Bile duct (tissue), 1 donor: ENCODE measurements around a stretch of chr15.

GRCh38 chr15:85474782-85475326 is 94.5 kb downstream of the AKAP13 start:
- PRO-cap: no peak

- PRO-cap: no peak
Measured at GRCh38 chr15:85655179-85655825, 139.4 kb downstream of the KLHL25 start.

DNA sequence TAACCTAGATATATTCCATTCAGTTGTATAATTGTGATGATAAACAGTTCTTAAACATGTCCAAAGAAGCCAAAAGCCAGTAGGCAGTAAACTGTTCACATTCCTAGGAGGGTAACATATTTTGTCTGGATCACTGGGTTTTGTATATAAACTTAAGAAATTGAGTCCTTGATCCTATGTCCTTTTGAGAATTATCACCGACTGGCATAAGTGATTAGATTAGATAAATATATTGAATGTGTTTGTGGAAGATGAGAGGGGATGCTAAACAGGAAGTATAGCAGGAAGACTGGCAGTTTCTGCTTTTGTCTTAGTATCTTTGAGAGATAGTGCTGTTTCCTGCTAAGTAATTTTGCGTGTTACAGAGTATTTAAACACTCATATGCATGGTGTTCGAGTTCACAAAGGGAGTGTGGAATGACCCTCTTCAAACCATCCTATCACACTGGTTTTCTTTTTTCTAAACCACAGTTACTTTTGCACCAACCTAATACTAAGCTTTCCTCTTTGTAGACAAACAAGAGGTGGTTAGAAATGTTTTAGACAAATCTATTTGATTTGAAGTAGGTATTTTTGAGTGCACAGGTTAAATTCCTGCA is 106.1 kb downstream of the KLHL25 start:
- PRO-cap: no peak

DNA sequence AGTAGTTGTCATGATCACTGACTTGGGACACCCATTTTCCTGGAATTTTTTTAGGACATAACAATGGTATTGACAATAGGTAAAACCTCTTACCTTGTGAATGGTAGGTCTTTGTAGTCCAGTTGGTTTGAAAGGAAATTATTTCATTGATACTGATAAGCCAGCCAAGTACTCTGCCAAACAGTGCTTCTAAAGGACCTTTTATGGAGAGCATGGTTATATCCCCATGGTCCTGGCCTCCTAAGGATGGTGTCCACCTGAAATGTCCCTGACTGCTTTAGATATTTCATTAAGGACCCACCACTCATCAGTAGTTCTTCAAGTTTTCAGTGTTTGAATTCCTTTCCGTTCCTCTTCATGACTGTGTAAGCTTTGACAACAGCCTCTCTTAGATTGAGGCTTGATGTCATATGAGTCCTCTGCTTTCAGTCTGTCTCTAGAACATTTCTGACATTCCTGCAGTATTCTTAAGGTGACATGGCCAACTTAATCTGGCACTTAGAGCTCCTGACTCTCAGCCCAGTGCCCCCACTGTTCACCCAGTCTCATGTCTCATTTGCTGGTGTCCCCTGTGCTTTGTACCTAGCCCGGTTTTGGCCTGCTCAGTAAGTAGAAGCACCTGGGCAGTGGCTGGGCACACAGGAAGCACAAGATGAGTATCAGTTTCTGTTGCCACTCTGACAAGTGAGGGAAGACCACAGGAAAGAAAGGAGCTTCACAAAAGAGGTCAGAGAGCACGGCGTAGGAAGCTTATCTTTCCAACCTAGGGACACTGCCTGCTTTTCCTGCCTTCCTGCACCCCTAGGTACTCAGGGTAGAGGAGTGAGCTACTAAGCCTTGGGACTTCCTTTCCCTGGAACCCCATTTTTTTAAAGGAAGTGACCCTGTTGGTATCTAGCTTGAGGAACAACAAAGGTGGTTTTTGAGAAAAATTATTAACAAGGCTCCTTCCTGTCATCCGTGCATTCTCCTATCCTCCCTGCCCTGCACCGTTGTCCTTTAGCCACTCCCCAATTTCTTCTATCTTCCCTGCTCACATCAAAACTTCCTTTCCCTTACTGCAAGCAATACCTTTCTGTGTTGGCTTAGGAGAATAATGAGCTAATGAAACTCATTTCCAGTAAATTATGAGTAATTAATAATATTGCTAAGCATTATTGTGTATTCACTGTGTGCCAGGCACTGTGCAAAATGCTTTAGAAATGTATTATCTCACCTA is 103.2 kb downstream of the KLHL25 start:
- PRO-cap: no peak

DNA sequence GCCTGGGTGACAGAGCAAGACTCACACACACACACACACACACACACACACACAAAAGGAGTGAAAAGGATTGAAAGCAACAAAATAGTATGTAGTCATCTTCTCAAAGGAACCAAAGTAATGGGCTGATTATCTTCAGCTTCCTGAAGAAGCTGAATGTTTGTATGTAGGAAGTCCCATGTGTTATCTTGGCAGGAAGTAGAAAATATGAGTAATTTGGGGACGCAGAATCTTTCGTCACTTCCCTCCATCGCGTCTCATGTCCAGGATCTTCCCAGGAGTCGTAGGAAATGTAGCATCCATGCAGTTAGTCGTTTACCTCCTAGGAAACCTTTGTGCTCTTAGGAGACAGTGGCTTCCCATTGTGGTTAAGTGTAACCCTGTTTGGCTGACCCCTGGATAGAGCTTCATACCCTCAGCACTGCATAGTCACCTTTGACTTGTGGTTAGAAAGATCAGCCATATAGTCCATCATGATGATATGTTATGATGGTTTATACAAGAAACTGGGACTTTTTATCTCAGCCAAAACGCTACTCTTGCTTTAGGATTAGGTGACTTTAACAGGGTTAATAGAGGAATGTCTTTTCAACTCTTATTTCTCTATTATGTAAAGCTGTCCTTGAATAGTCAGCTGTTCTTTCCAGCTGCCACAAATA is 92.4 kb downstream of the KLHL25 start:
- PRO-cap: no peak

DNA sequence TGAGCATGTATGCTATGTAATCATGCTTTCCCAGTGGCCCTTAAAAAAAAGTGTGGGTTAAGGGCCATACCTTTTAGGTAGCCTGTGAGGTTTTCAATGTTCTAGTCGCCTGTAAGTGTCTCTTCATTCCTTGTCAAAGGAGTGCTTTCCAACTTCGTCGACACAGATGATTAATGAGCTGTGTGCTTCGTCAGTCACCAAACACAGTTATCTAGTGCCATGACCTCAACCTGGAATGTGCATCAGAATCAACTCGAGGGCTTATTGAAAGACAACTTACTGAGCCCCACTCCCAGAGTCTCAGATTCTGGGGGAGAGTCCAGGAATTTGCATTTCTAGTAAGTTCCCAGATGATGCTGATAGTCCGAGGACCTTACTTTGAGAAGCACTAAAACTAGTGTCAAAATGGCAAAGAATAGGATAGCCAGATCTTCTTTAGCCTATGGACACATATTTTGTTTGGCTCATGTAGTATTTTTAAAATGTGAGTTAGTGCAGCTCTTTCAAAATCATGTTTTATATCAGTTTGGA is 86.0 kb downstream of the KLHL25 start:
- PRO-cap: no peak

- PRO-cap: no peak
Measured at GRCh38 chr15:85717700-85718366, 76.9 kb downstream of the KLHL25 start.

GRCh38 chr15:85744341-85745062 is 50.2 kb downstream of the KLHL25 start:
- PRO-cap: no peak

DNA sequence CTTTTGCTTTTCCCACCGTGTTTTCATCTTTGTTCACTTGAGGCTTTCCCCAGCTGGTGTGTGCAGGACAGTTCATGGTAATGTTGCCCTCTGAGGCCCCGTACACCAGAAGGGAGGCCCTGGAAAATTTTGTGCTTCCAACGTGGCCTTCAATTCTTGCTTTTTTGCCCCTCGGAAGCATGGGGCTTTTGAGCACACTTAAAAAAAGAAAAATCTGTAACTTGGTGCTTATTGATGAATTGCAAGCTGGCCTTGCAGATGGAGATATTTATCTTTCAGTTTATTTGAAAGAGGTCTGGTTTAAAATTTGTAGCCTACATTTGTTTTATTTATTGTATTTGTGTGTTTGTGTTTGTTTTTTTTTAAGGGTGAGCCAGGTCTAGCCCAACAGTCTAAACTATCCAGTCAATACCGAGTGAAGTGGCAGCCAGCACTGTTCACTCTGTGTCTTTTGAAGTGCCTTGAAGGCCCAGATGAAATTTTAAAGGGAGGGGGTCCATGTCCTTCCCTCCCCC is 48.7 kb downstream of the KLHL25 start:
- PRO-cap: no peak

DNA sequence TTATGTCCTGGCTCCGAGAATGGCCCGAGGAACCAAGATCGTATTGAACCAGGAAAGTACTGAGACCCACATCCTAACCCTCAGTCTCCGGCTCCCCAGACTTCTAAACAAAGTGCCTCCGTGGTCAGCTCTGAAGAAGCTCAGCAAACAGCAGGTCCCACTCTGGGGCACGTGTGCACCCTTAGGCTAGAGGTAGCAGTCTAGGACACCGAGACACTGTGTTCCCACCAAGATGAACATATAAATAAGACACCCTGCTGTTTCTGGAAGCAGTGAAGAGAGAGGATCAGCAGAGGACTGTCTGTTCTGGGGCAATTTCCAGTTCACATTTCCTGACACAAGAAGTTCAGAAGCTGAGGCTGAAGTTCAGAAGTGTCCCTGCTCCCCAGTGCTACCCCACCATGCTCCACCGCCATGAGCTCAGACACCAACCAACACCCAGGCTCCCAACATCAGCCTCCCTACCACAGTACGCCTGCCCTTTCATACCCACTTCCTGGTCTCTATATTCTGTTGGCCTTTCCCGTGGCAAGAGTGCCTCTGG is 307.2 kb downstream of the NTRK3 start:
- PRO-cap: bidirectional peak, plus-strand start at position 272 of the sequence, minus-strand start at position 109 of the sequence

GRCh38 chr15:88257061-88257580 is 582 bp upstream of the NTRK3 start:
- PRO-cap: no peak

- PRO-cap: no peak
Measured at GRCh38 chr15:88375198-88375798, 91.9 kb downstream of the MRPL46 start.

- PRO-cap: no peak
Measured at GRCh38 chr15:88649191-88649784, 10.5 kb downstream of the ISG20 start.

- PRO-cap: no peak
Measured at GRCh38 chr15:88738839-88739385, 64.3 kb upstream of the ACAN start.

DNA sequence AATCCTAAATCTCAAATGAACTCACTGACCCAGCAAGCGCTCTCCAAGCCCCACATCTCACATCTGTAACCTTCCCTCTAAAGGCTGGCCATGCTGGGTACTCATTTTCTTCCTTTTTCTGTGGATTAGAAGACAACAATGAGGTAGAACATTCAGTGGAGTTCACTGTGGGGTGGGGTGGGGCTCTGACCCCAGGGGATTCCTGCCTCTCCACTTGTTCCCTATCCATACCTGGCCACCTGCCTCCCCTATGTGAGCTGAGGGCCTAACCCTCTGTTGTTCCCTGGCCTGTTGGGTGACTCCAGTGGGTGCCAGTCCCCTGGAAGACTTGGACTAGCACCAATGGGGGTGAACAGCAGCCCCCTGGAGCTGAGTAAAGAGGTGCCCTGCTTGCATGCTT is 8.2 kb downstream of the ACAN start:
- PRO-cap: no peak

- PRO-cap: no peak
Measured at GRCh38 chr15:88913685-88913970, 449 bp upstream of the MFGE8 start.

DNA sequence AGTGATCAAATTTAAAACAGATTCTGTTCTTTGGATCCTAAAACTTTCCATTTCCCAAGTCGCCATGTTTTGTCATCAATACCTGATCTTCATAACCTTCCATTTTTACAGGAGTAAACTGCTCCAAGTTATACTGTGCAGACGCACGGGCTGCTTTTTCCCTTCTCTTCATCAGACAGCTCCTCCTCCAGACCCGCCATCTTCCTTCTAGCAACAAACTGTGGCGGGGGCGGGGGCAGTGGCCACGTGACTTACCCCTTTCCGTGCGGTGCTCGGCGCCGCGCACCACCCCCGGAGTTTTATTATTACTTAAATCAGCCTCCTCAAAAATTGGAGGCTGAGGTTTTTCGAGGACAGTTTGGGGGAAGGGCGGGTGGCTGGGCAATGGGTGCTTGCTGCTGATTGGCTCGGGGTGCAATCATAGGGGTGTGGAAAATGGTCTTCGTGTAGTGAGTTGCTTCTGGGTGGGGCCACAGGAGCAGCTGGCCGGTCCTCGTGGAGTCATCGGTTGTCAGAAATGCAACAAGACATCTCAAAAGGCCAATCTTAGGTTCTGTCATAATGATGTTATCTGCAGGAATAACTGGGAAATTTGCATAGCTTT is 77.0 kb upstream of the MFGE8 start:
- PRO-cap: no peak

GRCh38 chr15:89133618-89133779 is 45.2 kb downstream of the ABHD2 start:
- PRO-cap: no peak

DNA sequence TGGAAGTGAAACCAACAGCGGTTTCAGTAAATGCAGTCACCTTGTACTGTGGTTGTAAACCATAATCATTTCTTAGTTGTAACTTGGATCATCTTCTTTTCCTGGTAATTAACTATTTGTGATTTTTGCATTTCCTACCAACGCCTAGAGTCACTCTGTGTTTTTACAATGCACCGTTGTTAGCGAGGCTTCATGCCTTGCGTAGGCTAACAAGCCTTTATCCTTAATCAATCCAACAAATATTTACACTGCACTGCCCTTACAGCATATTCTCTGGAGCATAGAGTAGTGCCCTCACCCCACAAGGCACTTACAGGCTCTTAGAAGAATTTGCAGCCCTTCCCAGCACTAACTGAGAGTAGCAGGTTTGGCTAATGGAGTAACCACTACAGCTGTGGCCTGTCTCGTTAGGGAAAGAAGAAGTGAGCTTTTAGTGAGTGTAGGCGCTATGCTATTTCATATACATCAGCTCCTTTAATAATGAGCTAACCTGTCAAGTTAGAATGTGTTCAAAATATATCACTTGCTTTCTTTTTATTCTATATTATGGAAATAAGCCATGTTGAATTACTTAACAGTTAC is 62.7 kb downstream of the ABHD2 start:
- PRO-cap: no peak

GRCh38 chr15:89155612-89156134 is 65.7 kb downstream of the RLBP1 start:
- PRO-cap: no peak